Bronchus (tissue), 1 donor: ENCODE measurements around the gene SEH1L.

GRCh38 chr18:12325516-12326615 is 17.8 kb downstream of the TUBB6 start:
- PRO-cap, result no peak

DNA sequence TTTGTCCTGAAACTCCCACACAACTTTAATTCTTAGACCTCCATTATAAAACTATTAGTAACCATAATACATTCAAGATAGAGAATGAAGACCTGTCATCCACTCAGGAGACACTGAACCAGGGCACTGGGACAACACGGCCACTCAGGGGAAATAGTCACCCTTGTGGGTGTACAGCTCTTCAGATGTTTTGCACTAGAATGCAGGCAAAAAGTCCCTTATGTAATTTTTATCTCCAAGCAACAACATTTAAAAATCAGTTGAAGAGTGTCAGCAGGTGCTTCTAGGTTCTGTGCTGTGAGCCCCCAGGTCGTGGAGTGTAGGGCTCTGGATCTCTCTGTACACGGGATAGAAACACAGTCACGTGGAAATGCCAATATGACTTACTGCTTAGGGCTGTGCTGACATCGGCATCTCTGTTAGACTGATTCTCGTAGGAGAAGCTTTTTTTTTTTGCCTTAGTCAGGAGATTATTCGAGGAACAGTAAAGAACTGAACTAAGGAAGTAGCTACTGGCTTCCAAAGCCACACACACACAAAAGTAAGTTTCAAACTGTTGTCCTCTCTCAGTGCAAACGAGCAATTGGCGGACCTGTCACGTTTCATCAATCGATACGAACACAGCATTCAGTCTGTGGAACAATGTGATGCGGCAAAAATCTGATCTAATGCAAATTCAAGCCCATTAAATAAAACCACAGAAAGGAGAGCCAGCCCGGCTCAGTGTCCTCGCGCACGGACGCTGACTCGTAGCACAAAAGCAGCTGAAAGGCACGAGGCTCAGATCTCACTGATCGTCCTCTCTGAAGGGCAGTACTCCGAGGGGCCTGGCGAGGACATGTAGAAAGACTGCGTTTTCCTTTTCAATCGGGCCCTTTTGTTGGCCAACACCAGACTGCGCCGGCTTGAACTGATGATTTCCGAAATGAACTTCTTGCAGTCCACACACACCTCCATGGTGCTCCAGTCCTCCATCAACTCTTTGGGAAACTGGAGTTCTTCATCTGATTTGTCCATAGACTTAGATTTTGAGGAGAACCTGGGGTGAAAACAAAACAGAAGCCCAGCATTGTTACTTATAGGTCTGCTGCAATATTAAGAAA is 41.5 kb downstream of the PRELID3A start:
- PRO-cap, result no peak

DNA sequence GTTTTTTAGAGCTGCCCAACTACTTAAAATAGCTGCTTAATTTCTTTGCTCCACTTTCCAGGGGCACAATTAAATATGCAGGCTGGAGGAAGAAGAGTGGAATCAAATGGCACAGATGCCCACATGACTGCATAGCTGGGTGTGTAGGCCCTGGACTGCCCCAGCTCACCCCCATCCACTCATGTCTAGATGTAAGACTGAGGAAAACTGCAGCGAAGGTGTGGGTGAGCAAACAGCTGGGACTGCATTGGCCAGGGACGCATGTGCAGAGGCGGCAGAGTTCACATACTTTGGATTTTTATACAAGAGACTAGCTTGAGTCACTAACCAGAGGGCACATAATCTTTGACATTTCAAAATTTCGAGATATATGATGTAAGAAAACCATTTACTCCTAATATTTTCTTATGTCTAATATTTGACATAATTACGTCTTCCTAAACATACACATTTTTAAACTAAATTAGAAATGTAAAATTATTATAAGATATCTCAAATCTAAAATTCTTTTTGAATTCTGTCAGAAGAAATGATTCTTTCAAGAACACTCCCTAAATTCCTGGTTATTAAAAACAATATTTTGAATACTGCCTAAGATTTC is 60.1 kb downstream of the SPIRE1 start:
- PRO-cap, result no peak

DNA sequence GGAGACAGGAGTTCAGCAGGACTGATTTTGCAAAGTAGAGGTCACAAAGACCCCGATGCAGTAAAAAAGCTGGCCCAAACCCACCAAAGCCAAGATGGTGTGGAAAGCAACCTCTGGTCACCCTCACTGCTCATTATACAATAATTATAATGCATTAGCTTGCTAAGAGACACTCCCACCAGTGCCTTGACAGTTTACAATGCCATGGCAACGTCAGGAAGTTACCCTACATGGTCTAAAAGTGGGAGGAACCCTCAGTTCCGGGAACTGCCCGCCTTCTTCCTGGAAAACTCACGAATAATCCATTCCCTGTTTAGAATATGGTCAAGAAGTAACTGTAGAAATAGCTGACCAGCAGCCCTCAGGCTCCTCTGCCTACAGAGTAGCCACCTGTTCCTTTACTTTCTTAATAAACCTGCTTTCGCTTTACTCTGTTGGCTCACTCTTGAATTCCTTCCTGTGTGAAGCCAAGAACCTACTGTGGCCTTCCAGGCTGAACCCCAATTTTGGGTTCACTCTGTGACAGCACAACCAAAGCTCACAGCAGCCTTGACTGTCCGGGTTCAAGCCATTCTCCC is 19.9 kb upstream of the PTPN2 start:
- PRO-cap, result no peak

DNA sequence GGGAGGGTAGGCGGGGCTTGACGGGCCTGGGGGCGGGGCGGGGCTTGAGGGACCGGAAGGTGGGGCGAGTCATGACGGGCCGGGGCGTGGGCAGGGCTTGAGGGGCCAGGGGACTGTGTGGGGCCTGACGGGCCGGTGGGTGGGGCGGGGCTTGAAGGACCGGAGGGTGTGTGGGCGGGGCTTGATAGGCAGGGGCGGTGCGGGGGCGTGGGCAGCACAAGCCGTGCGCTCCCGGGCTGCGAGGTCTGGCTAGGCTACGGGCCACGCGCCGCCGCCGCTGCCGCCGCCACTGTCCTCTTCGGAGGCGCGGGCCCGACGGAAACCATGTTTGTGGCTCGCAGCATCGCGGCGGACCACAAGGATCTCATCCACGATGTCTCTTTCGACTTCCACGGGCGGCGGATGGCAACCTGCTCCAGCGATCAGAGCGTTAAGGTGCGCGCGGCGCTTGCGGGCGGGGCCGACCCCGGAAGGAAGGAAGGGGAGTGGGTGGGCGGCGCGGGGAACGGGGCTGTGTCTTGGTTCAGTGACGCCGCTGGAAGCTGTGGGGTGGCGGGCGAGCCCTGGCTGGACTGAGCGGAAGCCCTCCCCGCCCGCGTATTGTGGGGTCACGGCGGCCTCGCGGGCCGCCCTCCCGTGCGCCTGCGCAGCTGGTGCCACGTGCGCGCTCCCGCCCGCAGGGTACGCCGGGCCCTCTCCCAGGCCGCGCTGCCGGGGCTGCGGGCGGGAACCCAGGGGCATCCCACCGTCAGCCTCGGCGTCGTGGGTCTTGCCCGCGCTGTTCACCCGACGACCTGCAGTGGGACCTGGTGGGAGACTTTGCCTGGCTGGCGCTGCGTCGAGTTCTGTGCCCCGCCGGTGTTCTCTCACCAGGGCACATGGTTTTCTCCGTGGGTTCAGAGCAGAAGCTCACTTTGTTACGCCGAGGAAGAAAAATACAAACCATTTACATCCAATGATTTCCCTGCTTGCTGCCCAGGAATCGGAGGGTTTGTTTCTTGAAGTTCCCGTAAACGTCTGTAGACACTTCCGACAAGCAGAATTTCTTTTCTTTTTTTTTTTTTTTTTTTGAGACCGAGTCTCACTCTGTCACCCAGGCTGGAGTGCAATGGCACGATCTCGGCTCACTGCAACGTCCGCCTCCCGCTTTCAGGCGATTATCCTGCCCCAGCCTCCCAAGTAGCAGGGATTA is at the start of gene SEH1L:
TSS of gene SEH1L (plus strand) at position 214 of the 1,192 bp plus-strand sequence.
- PRO-cap, result bidirectional peak, plus-strand start at position 234 of the sequence, minus-strand start outside the sequence; bidirectional peak, plus-strand start at position 526 of the sequence, minus-strand start at position 404 of the sequence

GRCh38 chr18:13176942-13177276 is 41.7 kb upstream of the LDLRAD4 start:
- PRO-cap, result no peak

DNA sequence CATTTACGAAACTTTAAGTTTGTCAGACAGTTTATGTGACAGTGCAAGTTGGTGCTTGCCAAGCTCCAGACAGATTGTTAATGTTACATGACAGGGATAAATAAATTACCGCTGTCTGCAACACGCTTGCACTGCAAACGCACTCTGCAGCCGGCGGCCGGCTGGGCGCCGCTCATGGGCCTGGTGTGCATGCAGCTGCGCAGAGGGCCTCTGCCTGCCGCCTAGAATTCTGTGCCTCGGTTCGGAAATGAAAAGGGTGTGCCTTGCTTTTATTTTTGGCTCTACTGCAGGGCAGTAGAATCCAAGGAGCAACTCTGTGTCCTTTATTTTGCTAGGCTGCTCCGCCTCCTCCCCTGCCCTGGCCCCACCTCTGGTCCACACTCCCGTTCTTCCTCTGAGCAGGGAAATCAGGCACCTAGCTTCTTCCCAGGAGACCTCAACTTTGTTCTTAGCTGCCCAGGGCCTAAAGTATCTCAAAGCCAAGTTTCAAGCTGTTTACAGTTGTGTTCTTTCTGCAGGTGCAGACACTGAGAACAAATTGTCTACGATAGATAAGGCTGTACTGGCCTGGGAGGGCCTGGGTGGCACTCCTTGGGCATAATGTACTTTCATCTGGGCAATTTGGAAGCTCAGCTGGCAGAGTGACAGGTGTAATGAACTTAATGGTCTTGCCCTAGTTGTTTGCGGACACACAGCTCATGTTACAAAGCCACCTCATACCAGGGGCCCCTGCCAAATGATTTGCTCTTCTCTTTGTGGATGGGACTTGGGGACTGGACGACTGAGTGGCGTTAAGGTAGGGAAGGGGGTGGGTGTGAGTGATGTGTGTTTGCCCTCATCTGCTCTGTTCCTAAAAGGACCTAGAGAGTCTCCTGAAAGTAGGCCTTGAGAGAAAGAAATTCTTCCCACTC is 4.1 kb downstream of the LDLRAD4 start:
- PRO-cap, result no peak

GRCh38 chr18:13417850-13418922 is 199.6 kb downstream of the LDLRAD4 start:
- PRO-cap, result no peak

- PRO-cap, result no peak
These were observed 218.0 kb downstream of the LDLRAD4 start for GRCh38 chr18:13436607-13436991.

GRCh38 chr18:13447269-13448483 is 229.1 kb downstream of the LDLRAD4 start:
- PRO-cap, result no peak

- PRO-cap, result no peak
These were observed 187.4 kb downstream of the FAM210A start for GRCh38 chr18:13538817-13539493.

GRCh38 chr18:13562194-13563133 is 163.9 kb downstream of the FAM210A start:
- PRO-cap, result no peak

DNA sequence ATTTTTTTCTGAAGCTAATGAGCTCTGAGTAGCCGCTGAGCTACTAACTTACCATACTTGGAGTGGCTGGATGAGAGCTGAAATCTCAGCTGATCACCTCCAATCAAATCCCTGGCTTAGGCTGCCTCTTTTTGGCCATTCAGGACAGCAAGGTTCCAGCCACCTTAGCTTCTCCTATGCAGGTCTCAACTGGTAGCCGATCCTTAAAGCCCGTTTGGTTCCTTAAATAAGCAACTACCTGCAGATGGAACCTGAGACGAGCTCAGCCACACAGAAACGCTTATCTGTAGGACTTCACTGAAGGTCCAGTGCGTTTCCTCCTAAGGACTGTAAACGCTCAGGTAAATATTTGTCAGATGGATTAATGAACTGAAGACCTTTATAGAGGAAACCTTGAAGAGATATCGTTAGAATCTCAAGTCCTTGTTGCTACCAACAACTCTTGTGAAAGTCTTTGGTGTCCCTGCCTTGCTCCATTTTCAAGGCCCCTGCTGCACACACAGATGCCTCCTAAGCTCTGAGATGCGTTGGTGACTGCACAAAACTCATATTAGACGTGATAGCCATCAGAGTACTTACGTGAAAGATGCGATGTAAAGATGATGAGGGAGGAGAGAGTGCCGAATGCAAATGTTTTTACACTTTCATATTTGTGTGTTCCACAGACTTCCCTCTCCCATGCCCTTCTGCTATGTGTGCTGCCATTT is 117.7 kb downstream of the FAM210A start:
- PRO-cap, result no peak

- PRO-cap, result bidirectional peak, plus-strand start at chr18:13612505, minus-strand start at chr18:13612252
These were observed 114.3 kb downstream of the FAM210A start for GRCh38 chr18:13611677-13612883.

DNA sequence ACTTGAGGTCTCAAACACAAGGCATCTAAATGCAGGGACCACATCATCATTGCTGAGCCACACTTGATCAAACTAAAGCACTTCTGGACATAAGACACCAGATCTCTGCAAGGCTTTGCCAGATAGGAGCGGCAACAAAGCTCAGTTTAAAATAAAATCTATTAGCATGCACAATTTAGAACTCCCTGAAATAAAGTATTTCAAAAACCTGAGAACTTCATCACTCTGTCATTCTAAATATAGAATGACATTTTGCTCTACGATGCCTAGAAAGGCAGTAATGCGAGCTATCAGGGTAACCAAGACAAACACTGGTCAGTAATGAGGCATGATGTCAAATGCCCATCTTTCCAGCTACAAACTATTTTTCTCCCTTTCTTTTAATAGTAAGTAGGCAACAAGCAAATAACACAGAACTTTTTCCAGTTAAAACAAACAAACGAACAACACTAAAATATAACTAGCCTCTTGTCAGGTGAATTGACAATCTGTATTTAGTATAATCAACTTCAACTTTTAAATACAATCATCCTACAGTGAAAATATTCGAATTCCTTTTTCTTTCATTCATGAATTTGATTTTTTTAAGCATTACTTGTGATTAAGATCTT is 47.4 kb downstream of the FAM210A start:
- PRO-cap, result no peak

- PRO-cap, result no peak
These were observed 31.7 kb downstream of the RNMT start for GRCh38 chr18:13758162-13758573.

DNA sequence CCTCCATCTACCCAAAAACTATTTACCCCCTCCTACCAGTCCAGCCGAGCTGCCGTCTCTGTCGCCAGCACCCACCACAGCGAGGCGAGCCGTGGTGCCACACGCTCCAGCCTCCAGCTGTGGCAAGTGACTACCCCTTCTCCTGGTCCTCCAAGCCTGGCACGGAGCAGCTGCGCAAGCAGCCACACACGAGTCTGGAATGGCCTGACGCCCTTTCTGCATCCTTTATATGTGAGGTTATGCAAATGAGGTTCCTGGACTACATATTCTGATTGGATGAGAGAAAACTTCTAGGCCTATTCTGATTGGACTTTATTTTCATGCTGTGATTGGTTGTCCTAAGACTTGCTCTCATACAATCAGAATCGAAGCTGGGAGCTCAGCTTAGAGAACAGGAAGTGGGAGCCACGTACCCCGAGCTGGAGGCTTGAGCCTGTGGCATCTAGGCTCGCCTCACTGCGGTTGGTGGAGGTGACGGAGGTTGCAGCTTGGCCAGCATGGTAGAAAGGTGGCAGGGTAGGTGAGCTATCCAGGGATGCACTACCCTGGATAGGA is 99.0 kb upstream of the POTEC start:
- PRO-cap, result no peak

GRCh38 chr18:21016819-21017245 is 94.8 kb downstream of the ROCK1 start:
- PRO-cap, result no peak

GRCh38 chr18:21198859-21199148 is 43.2 kb upstream of the GREB1L start:
- PRO-cap, result no peak

- PRO-cap, result no peak
These were observed 6.7 kb downstream of the ABHD3 start for GRCh38 chr18:21697844-21698259.